Metastatic Liver Carcinoma in the Lung (tissue), 2 donors: ENCODE measurements around a stretch of chr9.

- PRO-cap, 2 experiments, result peak in 1 of 2 experiments; most common plus-strand start chr9:129178423 (in 1)
Observed at GRCh38 chr9:129178383-129178867, 364 bp upstream of the IER5L start.

DNA sequence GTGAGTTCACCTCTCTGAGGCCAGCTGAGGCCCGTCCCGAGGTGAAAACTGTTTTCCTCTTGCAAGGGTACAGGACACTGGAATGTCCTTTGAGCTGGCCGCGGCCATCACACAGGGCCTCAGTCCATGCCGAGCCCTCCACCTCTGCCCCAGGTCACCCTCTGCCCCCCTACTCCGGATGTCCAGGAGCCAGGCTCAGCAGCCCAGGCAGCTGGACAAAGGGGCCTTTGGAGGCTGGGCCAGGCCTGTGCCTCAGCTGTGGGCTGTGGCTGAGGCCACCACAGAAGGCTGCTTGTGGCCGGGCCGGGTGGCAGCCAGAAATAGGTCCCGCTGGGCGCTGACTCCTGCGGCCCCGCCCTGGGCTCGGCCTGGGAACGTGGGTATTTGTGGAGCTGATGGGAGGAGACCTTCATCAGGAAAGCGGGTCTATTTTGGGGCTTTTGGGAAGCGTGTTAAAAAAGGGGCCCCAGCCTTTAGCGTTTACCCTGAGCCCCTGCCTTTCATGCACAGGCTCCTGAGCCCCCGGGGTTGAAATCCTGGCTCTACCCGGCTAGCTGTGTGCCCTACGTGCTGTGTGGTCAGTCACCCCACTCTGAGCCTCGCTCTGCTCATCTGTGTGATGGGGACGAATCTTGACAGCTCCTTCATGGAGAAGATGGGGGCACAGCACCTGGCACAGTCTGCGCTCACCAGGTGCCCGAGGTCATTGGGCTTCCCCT lies 75.1 kb upstream of the IER5L start:
- PRO-cap, 2 experiments, result no peak in any of the 2 experiments

GRCh38 chr9:129258269-129258752 lies 80.2 kb upstream of the IER5L start:
- PRO-cap, 2 experiments, result no peak in any of the 2 experiments

- PRO-cap, 2 experiments, result no peak in any of the 2 experiments
Observed at GRCh38 chr9:129322346-129322834, 144.3 kb upstream of the IER5L start.

DNA sequence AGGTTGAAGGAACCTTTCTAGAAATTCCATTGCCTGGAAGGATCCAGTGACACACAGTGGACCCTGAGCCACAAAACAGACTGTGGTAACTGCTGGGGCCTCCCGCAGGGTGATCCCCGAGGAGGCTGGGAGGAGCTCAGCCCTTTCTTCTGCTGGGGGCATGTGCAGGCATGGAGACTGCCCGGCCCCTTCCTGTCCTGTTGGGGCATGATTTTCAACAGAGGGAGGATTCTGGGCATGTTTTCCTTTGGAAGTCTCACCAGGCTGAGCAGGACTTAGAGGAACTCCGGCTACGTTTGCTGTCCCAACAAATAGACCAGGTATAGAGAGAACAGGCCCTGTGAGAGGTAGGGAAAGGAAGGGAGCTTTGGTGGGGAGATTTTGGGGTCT lies 154.1 kb upstream of the IER5L start:
- PRO-cap, 2 experiments, result no peak in any of the 2 experiments

GRCh38 chr9:129401770-129402891 lies 218.8 kb downstream of the C9orf50 start:
- PRO-cap, 2 experiments, result no peak in any of the 2 experiments

- PRO-cap, 2 experiments, result peak in 1 of 2 experiments; most common plus-strand start chr9:129437159 (in 1)
Observed at GRCh38 chr9:129436624-129437674, 184.0 kb downstream of the C9orf50 start.

DNA sequence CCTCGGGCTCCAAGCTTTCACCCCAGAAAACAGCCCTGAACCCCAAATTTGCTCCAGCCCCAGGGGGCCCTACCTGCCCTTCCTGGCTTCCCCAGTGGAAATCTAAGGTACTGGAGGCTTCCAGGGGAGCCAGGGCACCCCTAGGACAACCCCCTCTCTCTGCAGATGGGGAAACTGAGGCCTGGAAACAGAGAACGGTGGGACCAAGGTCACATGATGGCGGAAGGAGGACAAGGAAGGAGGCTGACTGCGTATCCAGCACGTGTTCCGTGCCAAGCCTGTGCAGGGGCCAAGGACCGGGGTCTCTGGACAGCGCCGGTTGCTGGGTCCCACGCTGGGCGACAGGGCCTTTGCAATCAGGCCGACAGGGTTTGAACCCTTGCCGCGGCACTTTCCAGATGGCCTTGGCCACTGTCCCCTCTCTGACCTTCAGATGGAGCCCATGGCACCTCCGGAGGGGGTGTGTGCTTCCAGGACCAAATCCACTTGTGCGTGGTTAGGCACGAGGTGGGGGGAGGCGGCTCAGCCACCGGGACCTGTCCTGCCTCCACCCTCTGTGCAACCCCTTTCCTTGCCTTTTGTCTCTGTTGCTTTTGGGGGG lies 183.1 kb downstream of the C9orf50 start:
- PRO-cap, 2 experiments, result peak in 1 of 2 experiments; most common minus-strand start position 415 of the sequence (in 1)

DNA sequence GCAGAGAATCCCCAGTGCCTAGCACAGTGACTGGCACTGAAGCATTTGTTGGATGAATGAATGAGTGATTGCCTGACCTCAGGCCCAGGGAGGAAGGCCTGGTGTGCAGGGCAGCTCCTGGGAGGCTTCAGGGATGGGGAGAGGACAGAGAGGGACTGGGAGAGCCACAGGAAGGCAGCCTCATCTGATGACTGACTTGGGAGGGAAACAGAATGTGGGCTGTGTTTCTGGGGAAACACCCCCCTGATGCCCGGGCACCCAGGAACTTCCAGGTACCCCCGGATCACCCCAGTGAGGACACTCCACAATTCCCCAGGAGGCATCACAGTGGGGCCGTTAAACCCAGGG lies 133.6 kb downstream of the C9orf50 start:
- PRO-cap, 2 experiments, result no peak in any of the 2 experiments

- PRO-cap, 2 experiments, result peak in 2 of 2 experiments; most common plus-strand start chr9:129488028 (in 2); most common minus-strand start chr9:129488045 (in 1)
Observed at GRCh38 chr9:129487943-129488279, 133.0 kb downstream of the C9orf50 start.

DNA sequence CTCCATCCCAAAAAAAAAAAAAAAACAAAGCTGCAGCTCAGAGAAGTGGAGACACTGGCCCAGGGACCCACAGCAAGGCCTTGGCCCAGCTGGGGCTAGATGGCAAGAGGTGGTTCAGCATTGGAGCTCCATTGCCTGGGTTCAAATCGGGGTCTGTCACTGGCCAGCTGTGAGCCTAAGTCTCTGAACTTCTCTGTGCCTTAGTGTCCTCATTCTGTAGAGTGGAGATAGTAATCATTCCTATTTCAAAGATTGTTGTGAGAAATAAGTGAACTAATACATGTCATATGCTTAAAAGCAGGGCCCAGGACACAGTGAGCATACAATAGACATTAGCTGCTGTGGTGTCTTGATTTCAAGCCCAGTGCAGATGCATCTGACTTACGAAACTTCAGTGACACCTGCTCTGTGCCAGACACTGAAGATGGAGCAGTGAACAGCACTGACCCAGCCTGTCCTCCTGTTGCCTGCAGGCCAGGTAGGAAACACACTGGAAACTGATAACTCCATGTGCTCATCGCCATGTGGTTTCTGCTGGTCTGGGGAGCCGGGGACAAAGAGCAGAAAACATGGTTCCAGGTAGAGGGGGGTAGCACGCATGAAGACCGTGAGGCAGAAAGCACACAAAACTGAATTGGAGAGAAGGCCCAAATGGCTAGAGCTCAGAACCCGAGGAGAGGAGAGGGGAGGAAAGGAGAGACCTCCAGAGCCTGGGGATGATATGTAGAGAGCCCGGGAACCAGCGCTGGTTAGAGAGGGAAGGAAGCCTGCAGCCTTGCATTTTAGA lies 127.6 kb downstream of the C9orf50 start:
- PRO-cap, 2 experiments, result peak in 1 of 2 experiments; most common plus-strand start position 414 of the sequence (in 1)

GRCh38 chr9:129507701-129508246 lies 113.1 kb downstream of the C9orf50 start:
- PRO-cap, 2 experiments, result no peak in any of the 2 experiments

GRCh38 chr9:129571211-129571951 lies 49.5 kb downstream of the C9orf50 start:
- PRO-cap, 2 experiments, result no peak in any of the 2 experiments

DNA sequence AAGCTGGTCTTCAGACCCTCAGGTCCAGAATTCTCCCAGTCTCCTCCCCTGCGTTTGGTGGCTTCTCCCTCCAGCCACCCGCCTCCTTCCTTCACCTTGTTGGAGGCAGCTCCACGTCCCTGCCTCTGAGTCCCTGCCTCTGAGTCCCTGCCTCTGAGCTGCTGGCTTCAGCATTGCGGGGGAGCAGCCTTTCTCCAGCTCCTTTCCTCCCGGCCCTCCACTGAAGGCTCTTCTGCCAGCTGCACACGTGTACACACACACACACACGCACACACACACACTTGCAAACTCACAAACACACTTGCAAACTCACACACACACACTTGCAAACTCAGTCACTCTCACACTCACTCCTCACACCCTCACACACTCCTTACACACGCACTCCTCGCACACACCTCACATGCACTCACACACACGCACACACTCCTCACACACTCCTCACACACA lies 45.1 kb downstream of the C9orf50 start:
- PRO-cap, 2 experiments, result no peak in any of the 2 experiments

DNA sequence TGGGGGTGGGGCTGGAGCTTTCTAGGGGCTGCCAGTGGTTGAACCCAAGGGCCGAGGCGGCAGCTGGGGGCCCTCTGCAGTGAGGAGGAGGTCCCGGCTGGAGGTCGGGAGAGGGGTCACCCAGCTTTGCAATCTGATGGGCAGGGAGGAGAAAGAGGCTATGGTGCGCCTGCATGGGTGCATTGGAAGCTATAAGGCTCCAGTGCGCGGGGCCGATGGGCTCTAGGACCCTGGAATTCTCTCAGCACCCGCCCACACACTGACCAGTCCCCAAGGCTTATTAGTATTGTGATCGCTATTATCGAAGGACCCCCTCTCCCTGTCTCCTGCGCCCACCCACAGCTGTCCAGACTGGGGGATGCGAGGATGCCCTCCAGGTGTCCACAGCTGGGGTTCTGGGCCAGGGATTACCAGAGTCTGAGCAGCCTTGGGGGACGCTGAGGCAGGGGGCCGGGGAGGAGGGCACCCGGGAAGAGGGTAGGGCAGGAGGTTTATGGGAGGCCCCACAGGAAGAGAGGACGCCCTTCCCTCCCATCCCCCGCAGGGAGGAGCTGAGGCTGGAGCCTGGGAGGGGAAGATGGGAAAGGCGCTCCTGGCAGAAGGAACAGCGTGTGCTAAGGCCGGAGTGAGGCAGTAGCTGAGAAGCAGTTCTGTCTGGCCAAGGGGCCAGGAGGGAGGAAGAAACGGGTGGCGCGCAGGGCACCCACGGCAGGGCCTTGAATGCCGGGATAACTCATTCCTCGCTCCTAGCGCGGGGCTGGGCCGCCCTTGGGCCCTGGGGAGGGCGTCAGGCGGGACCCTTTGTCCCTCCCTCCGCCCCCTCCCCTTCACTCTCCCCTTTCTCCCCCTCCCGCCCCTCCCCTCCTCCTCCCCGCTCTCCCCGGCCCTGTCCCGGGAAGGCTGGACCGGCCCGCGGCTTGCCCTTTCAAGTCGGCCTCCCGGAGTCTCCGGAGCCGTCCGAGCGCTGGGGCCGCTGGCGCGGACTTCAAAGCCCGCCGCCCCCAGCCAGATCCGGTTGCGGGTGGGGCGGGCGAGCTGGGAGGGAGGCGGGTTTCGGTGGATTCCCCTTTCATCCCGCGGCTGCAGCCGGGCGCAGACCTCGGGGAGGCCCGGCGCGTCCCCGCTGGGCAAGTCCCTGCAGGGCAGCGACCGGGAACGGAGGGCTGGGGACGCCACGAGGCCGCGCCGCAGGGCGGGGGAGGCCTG lies 24.0 kb downstream of the C9orf50 start:
- PRO-cap, 2 experiments, result peak in 2 of 2 experiments; most common plus-strand start position 647 of the sequence (in 2); most common minus-strand start position 489 of the sequence (in 1)

DNA sequence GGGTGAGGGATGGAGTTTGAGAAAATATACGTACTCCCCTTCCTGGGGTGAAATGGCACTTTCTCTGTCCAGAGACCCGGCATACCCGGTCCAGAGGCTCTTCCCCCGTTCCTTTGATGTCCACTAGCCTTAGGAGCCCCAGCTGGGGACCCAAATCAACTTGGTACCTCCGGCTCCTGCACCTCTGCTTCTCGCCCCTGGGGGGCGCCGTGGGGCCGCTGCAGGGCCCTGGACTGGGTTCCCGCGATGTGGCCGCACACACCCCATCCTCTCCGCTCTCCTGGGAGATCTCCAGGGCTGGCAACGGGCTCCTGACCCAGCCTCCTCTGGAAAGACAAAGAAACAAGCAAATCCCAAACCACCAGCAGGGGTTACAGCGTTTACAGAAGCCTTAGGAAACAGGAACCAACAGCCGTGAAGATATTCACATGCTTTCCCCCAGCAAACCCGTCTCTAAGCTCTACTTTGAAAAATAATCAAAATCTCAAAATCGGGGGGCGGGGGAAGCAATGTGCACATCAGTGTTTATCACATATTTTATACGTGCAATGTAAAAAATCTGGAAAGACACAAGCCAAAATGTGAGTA lies 26.2 kb downstream of the PTGES start:
- PRO-cap, 2 experiments, result no peak in any of the 2 experiments

GRCh38 chr9:129751788-129752559 lies 868 bp downstream of the PTGES start:
- PRO-cap, 2 experiments, result no peak in any of the 2 experiments

- PRO-cap, 2 experiments, result no peak in any of the 2 experiments
Observed at GRCh38 chr9:129762098-129762375, 9.2 kb upstream of the PTGES start.

DNA sequence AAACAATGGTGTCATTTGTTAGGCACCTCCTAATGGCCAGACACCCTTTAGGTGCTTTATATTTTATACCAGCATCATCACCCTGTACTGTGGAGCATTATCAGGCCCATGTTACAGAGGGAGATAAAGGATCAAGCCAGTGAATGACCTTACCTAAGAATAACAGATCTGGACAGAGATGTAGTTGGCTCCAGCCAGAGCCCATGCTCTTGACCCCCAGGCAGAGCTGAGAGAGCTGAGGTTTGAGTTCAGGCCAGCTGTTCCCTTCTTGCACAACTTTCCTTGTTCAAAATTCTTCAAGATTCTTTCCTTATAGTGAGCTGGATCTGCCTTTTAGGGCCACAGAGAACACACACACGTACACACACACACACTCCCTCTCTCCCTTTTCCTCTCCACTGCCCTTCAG lies 10.3 kb upstream of the PTGES start:
- PRO-cap, 2 experiments, result no peak in any of the 2 experiments

- PRO-cap, 2 experiments, result no peak in any of the 2 experiments
Observed at GRCh38 chr9:129776990-129777822, 24.4 kb upstream of the PTGES start.